AG09319 (cell line): Measurements from ENCODE around the genes UBE2L5 and HMGB1.

- RRBS, result no CpG with 5 or more reads among the region's 6 CpGs
Observed at GRCh38 chr13:28396885-28397456, 98.0 kb downstream of the FLT1 start.

GRCh38 chr13:28429488-28430502, 65.1 kb downstream of the FLT1 start:
- RRBS, result no CpG with 5 or more reads among the region's 13 CpGs

- RRBS, result 3% methylated on average over 12 of the region's 52 CpGs
Observed at GRCh38 chr13:28493486-28494204, 1.3 kb downstream of the FLT1 start.

DNA sequence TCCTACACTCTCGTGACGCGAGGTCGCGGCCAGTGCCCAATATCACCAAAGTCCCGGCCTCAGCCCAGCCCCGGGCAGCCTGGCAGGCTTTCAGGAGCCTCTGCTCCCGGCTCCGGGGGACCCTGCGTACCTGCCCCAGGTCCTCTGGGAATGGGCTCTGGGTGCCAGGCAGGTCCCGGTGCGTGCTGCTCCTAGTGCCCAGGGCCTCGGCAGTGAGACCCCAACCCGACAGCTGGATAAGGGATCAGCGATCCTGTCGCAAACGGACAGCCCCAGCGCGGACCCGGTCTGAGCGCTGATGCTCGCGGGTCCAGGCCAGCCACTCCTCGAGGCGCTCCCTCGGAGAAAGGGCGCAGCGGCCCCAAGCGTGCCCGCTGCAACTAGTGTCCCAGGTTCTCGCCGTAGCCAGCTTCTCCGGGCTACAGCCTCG, 659 bp downstream of the FLT1 start:
- RRBS, result 2% methylated on average over 5 of the region's 34 CpGs

- RRBS, result no CpG with 5 or more reads among the region's 6 CpGs
Observed at GRCh38 chr13:28744056-28744519, 25.3 kb upstream of the SLC46A3 start.

GRCh38 chr13:29479899-29480471, 115.5 kb downstream of the SLC7A1 start:
- RRBS, result no CpG with 5 or more reads among the region's 22 CpGs

DNA sequence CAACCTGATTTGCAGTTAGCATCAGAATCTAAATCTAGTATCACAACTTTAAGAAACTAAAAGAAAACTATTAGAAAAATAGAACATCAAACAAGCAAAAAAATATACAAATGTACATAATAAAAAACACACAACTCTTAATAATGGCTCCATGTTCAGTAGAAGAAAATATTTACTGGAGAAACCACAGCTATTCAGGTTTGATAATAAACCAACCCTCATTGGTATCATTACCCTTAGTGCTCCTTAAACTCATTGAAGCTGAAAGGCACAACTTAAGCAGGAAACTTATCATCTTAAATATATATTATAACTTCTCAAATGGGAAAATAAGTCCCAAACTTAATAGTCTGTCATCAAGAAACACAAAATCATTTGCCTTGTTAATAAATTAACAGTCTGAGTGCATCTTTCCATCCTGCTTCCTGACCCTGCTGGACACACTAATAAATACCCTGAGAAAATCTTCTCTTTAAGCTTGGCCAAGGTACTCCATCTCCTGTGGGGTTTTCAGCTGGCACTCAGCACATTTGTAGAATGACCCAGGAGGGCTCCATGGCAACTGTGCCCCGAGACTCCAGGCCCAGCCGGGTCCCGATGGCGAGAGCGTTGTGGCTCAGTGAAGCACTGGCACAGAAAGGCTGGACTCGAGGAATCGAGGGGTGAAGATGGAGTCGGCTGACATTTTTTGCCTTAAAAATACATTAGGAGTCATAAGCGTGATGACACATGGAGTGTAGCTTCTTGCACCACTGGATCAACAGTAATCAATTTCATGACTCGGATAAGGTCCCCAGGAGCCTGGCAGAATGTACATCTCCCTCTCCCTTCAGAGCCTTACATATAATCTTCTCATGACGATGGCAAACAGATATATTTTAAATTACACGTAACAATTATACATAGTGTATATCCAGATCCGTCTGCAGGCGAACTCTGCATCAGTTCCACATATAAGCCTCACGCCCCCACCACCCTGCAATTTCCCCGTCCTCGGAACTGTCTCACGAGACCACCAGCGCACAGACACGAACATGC, 85.5 kb downstream of the SLC7A1 start:
- RRBS, result no CpG with 5 or more reads among the region's 20 CpGs

DNA sequence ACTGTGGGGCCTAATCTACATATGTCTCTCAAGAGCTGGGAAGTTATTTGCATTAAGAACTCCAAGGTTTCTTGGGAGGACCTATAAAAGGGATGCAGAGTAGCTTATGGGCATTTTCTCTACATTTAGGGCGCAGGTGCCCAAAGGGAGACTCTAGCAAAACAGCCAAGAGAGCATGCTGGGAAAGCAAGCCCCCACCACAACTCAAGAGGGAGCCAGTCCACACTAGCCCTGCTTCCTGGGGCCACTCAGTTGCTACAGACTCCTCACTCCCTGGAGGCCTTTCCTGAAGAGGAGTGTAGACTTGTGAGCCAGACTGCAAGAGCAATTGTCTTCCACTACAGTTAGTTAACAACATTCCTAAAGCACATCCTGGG, 125.2 kb downstream of the KATNAL1 start:
- RRBS, result no CpG with 5 or more reads among the region's 1 CpG

DNA sequence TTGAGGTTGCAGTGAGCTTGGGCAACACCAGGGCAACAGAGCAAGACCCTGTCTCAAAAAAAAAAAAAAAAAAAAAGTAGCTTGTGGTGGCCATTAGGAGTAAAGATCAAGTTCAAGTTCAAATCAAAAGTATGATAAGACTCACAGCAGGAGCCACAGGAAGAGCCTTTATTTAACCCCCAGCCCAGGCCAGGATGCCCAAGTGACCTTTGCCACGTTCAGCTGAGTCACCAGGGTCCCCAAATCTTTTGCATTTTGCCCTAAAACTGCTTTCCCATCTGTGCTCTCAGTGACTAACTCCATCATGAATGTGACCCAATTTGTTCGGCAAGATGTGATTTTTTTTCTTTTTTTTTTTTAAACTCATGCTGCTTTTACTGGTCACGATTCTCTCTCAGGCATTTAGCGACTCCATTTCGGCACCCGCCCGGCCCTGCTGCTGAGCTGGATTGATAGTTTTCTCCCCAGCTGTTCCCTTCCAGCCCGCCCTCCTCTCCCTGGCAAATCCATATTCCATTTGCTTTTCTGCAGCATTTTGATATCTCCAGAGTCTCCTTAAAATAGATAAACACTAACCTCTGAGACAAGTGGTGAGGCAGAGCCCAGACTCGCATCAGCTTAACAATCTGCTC, 55.4 kb upstream of the KATNAL1 start:
- RRBS, result no CpG with 5 or more reads among the region's 9 CpGs

DNA sequence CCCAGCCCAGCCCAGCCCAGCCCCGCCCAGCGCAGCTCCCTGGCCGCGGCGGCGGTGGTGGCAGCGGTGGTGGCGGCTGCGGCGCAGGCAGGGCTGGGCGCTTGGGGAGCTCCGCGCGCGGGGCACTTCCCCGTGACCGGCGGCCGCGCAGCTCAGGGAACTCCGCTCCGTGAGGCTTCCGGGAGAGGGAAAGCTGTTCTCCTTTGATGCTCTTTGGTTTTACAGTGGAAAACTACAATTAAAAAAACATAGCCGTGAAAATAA, at the start of gene UBE2L5:
UBE2L5 (plus strand) TSS at position 160 of the 264 bp plus-strand sequence.
- RRBS, result under 1% methylated on average over 7 of the region's 24 CpGs

- RRBS, result under 1% methylated on average over 36 of the region's 53 CpGs
Observed at GRCh38 chr13:30465287-30465590, 497 bp downstream of the HMGB1 start.

GRCh38 chr13:30465591-30466037, at the start of gene HMGB1:
HMGB1 (minus strand) TSS chr13:30465936.
- RRBS, result 1% methylated on average over 12 of the region's 43 CpGs

GRCh38 chr13:30744216-30744898, 9.0 kb downstream of the ALOX5AP start:
- RRBS, result no CpG with 5 or more reads among the region's 8 CpGs

DNA sequence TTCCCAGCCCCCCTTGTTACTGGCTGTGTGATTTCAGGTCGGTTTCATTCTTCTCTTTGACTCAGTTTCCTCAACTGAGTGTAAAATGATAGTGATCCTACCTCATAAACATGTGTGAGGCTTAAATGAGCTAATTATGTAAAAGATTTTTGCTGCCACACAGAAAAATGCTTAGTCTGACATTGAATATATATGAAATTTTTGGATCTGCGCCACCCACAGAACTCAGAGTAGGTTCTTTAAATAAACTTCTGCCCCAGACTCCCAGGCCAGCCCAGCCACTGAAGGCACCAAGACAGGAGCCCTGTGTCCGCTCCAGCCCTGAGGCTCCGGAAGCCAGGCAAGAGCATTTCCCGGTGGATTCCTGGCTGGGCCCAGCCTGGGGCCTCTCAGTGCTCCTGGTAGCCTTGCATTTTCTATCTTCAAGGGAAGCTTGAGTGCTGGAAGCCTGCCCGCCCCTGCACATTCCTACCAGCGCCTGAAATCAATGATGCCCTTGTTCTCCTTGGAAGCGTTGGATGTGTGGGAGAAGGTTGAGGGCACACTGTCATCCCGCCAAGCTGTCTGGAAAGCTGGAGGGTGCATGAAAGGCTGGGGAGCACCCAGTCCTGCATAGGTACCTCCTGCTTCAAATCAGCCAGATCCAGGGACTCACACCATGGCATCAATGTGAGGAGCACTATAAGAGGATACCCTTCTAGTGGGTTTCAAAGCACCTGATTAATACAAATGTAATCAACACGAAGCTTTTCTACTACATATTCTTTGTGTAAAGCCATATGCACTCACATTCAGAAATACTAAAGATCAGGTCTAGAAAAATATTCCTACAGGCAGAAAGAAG, 70.3 kb downstream of the ALOX5AP start:
- RRBS, result no CpG with 5 or more reads among the region's 10 CpGs

GRCh38 chr13:30824513-30825091, 81.5 kb upstream of the MEDAG start:
- RRBS, result no CpG with 5 or more reads among the region's 12 CpGs

GRCh38 chr13:30868756-30869220, 37.3 kb upstream of the MEDAG start:
- RRBS, result no CpG with 5 or more reads among the region's 2 CpGs

DNA sequence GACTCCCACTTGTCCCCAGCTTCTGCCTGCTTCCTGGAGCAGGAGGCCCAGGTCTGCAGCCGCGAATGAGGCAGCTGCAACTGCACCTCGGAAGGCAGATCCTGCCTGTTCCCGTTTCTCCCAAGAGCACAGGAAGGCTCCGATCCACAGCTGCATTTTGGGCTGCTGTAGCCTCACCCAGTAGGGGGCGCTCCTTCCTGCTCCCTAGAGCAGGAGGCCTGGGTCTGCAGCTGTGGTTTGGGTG, 46.8 kb downstream of the TEX26 start:
- RRBS, result no CpG with 5 or more reads among the region's 6 CpGs

DNA sequence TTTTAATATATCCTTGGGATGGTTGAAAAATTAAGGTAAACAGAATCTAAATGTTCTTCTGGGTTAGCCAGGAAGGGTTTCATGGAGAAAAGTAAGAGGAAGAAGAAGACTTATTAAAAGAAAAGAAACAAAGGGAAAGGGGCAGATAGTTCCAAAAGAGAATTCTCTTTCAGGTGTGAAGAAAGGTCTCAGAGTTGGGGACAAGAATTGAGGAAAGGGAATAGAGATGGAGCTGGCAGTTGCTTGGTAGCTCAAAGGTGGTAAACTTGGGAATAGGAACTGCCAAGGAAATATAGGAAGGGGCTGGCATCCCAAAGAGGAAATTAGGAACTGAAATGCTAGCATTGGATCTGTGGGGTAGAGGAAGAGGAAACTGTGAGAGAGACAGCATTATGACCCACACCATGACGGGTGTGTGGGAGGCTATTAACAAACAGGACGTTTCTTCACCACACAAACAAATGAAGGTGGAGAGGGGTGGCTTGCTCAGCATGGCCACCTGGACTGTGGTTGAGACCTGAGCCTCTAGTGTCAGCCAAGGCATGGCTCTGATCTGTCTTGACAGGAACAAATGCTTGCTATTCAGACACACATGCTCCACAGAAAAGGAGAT, 178.0 kb downstream of the B3GLCT start:
- RRBS, result no CpG with 5 or more reads among the region's 2 CpGs

DNA sequence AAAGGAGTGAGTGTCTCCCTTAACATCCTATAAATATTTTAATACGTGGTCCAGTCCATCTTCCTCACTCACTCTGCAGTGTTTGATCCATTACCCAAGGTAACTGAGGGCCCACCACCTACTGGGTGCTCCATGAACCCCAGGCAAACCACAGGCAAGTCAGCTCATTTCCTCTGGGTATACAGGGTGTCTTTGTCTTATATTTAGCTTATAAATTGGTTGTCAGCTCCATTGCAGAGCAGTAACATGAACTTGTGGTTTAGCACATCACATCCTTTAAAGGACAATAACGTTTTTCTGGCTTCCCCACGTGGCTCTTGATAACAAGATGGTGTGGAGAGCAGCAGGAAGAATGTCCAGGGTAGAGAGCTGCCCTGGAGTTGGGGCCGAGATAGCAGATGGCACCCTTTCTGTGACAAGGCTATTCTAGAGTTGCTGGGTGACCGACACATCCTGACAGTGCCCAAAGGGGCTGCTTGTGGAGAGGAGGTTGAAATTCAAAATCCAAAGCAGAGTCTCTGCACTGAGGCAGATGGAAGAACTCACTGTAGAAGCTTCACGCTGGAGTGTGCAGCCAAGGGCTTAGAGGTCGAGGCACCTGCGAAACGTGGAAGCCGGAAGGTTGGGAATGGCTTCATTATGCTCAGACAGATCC, 133.2 kb upstream of the FRY start:
- RRBS, result no CpG with 5 or more reads among the region's 10 CpGs

DNA sequence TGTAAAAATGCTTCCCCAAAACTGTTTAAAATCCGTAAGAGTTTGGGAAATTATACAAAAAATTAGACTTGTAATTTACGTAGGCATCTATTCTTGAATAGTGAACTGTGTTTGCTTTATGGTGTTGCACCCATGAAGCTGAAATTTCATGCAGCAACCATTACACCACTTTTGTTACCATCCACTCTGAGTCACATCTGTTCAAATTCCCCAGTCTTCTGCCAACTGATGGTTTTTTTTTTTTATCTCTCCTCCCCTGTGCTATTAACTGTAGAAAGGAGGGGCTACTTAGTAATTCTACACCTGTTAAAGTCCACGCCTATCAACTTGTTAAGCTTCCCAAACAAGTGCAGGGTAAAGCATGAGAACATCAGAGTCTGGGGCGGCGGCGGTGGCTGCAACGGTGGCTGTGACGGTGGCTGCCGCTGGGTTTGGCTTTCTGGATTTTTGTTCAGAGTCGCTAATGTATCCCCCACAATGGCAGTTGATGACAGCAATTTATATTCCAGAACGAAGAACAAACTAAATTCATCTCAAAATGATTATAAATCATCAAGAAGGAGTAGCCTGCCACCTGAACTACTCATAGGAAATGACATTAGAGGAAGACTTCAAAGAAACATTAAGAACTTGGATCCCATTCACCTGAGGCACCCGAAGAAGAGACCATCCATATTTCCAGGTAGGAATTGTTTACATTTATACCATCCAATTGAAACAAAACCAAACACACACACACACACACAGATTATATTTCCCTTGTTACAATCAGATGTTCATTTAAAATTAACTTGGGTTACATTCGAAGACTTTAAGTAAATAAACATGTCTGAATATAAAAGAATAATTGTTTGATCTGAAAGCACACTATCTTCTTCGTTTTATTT, 85.8 kb upstream of the FRY start:
- RRBS, result no CpG with 5 or more reads among the region's 14 CpGs